ENCODE measurements around a stretch of chr16.

DNA sequence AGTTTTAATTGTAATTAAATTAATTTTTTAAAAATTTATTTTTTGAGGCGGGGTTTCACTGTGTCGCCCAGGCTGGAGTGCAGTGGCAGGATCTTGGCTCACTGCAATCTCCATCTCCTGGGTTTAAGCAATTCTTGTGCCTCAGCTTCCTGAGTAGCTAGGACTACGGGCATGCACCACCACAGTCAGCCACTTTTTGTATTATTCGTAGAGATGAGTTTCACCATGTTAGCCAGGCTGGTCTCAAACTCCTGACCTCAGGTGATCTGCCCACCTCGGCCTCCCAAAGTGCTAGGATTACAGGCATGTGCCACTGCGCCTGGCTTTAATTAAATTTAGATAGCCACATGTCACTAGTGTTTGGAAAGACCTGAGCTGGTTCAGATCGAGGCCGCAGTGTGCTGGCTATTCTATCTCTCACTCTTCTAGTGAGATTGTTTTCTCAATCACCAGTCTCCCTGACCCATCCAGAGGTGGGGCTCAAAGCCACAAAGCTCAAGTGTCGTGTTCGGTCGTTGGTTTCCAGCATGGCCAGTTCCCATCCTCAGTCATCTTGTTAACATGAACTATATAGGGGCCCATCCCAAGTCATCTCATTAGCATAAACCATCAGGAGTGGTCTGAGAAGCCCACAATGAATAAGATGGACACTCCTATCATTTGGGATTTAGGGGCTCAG is 2.1 kb upstream of the NQO1 start:
- RRBS: no CpG with 5 or more reads among the region's 11 CpGs

GRCh38 chr16:69823668-69824231 is 61.6 kb downstream of the WWP2 start:
- RRBS: no CpG with 5 or more reads among the region's 12 CpGs

GRCh38 chr16:69890037-69890418 is 61.1 kb upstream of the CLEC18A start:
- RRBS: no CpG with 5 or more reads among the region's 8 CpGs

GRCh38 chr16:69924592-69925528 is 26.3 kb upstream of the CLEC18A start:
- RRBS: 100% methylated on average over 3 of the region's 26 CpGs

GRCh38 chr16:69990269-69990637 is 39.1 kb downstream of the CLEC18A start:
- RRBS: no CpG with 5 or more reads among the region's 9 CpGs

- RRBS: no CpG with 5 or more reads among the region's 56 CpGs
Observed at GRCh38 chr16:70187905-70188481, 14.4 kb downstream of the CLEC18C start.

DNA sequence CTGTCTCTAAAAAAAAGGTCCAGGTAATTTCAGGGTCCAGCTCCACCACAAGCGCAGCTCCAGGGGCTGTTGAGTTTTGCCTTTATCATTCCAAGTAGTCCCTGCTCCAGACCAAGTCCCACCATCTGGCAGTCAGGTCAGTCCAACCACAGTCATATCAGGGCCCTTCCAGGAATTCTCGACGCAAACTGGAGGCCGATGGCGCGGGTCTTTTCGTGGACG is 1.0 kb downstream of the EXOSC6 start:
- RRBS: no CpG with 5 or more reads among the region's 8 CpGs

- RRBS: no CpG with 5 or more reads among the region's 6 CpGs
Observed at GRCh38 chr16:70267330-70267906, 15.7 kb upstream of the EXOSC6 start.

- RRBS: no CpG with 5 or more reads among the region's 7 CpGs
Observed at GRCh38 chr16:70283272-70283729, 6.0 kb downstream of the AARS1 start.

- RRBS: no CpG with 5 or more reads among the region's 11 CpGs
Observed at GRCh38 chr16:70379785-70380227, 33.1 kb downstream of the DDX19A start.

GRCh38 chr16:70394768-70395435 is 44.0 kb downstream of the ST3GAL2 start:
- RRBS: 97% methylated on average over 2 of the region's 15 CpGs

DNA sequence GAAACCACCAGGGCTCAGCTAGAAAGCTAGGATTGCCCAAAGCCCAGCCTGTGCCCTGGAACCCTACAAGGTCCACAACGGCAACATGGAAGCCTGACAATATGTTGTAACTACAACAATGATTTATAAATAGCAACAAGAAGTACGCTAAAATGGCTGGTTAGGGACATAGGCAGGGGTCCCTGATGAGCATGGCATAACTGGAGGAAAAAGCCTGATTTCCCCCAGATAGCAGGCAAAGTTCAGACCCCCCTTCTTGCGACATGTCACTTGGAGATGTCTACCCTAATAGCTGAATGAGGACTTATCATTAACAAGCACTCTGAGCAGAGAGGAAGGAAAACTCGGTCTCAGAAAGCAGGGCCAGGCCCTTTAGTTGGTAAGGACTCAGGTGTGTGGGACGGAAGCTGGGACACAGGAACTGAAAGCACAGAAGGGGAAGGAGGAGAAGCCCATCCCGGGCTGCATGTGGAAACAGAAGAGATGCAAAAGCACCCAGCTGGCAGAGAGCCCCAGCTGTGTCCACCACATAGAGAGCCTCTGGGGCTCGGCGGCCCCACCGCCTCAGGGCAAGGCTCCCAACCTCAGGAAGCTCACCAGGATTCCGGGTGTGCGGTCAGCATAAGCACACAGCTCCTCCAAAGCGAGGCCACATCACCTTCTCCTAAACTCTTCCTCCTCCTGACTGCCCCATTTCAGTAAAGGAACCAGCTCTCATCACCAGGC is 6.3 kb downstream of the ST3GAL2 start:
- RRBS: no CpG with 5 or more reads among the region's 12 CpGs

DNA sequence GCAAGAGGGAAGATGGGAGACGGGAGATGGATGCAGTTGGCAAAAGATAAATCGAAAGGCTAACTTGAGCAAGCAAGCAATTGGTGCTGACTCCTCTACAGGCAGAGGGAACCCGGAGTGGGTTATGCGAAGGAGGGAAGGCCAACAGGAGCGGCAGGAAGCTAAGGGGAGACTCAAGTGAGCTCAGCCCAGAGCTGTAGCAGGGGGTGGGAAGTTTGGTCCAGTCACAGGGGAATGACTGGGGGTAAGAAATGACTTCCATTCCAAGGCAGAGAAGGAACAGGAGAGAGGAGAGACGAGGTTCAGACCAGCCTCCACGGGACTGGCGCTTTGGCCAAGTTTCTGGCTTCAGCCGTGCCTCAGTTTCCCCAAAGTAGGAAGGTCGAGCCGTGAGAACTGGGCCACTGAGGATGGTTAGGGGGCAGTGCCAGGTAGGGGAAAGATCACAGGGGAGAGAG is 827 bp downstream of the ST3GAL2 start:
- RRBS: no CpG with 5 or more reads among the region's 11 CpGs

GRCh38 chr16:70438652-70438879 is 334 bp downstream of the ST3GAL2 start:
- RRBS: under 1% methylated on average over 20 of the region's 25 CpGs

DNA sequence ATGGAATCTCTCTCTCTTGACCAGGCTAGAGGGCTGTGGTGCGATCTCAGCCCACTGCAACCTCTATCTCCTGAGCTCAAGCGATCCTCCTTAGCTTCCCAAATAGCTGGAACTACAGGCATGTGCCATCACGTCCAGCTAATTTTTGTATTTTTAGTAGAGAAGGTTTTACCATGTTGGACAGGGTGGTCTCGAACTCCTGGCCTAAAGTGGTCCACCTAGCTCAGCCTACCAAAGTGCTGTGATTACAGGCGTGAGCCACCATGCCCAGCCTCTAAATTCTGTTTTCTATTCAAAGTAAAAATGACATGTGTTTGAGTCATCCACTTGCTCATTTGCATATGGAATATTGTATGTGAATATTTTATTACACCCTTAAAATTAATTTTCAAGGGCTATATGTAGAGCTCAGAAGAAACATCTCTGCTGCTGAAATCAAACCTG is 50.9 kb downstream of the SF3B3 start:
- RRBS: no CpG with 5 or more reads among the region's 5 CpGs

GRCh38 chr16:70661006-70662297 is 15.1 kb downstream of the IL34 start:
- RRBS: no CpG with 5 or more reads among the region's 31 CpGs

GRCh38 chr16:70698563-70699313 is 12.9 kb upstream of the MTSS2 start:
- RRBS: no CpG with 5 or more reads among the region's 22 CpGs

DNA sequence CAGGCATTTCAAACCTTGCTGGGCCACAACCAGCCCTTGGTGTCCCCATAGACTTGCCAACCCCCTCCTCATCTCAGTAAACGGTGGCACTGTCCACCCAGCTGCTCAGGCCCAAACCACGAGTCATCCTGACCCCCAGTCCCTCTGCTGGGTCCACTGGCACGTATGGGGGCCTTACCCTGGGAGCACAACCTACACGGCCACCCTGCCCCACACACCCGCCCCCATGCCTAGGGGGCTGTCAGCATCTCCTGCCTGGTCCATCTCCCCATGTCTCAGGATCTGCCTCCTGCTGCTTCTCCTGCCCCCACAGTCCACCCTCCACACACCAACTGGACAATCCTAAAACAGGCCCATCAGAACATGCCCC is 15.5 kb upstream of the MTSS2 start:
- RRBS: no CpG with 5 or more reads among the region's 5 CpGs

GRCh38 chr16:70724620-70725766 is 39.1 kb upstream of the MTSS2 start:
- RRBS: no CpG with 5 or more reads among the region's 28 CpGs

DNA sequence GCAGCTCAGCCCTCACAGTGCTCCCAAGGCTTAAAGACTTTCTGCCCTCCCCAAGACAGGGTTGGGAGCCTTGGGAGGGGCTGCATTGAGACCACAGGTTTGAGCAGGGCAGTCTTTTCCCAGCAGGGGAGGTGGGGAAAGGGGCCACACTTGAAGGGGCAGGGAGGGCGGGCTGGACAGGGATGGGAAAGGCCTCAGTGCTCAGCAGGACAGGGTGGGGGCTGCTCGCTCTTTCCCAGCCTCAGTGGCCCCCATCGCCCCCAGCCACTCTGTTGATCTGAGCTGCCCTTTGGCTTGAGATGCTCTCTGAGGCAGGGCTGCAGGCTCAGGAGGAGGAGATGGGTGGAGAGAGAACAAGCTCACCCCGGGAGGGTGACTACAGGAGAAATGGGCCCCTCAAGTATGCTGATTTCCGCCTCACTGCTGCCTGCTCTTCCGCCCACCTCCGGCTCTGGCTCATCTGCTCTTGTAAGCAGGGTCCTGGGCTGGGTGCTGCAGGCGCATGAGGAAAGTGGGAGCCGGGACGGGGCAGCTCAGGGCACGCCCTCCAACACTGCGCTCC is 51.0 kb upstream of the MTSS2 start:
- RRBS: 95% methylated on average over 6 of the region's 12 CpGs

Data from NB4 (cell line).